Fibroblast of villous mesenchyme (primary cell): ENCODE measurements around a stretch of chr11.

DNA sequence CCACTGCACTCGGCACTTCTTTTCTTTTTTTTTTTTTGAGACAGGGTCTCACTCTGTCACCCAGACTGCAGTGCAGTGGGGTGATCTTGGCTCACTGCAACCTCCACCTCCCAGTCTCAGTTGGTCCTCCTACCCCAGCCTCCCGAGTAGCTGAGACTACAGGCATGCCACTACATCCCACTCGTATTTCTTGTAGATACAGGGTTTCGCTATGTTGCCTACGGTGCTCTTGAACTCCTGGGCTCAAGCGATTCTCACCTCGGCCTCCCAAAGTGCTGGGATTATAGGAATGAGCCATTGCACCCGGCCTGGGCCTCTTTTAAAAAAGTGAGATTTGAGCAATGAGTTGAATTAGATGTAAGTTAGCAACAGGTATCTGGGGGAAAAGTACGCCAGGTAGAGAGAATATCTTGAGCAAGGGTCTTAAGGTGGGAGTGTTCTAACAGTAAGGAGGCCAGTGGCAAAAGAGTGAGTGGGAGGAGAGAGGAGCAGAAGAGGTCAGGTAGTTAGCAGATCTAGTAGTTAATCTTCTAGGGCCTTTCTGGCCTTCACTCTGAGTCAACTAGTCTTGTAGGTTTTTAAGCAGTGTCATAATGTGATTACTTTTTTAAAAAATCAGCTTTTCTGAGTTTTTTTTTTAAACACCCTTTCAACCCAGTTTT, 16.9 kb downstream of the RBM4 start:
- CAGE, long polyA plus RNA, result no peak

- CAGE, long polyA plus RNA, result no peak
These were observed 3.3 kb downstream of the SPTBN2 start for GRCh38 chr11:66725591-66726176.

- CAGE, long polyA plus RNA, result no peak
These were observed 386 bp upstream of the C11orf80 start for GRCh38 chr11:66744222-66744544.

DNA sequence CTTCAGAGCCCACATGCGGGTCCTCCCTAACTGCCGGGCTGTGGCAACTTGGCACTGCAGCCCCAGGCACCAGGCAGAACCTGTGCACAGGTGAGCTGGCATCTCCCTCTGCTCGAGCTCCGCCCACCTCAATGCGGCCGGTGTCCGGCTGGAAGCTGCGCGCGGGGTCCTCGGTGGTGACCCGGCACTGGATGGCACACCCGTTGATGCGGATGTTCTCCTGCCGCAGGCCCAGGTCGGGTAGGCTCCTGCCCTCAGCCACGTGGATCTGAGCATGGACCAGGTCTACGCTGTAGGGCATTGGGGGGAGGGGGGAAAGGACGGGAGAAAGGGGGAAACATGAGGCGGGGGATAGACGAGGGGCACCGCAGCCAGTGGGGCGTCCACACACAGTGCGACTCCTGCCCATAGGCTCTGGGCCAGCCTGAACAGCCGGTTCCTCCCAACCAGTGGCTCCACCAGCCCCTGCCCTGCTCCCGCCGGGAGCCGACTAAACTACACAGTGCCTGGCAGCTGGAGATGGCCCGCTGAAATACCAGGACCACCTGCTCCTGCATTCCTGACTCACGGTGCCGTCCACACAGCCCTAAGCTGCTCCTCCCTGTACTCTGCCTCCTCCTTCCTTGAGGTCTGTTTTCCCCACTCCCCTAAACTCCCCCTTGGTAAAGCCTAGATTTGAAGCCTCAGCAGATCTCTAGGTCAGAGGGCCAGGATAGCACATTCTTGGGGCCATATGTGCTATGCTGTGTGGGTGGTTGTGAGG, 9.4 kb downstream of the LRFN4 start:
- CAGE, long polyA plus RNA, result no peak

DNA sequence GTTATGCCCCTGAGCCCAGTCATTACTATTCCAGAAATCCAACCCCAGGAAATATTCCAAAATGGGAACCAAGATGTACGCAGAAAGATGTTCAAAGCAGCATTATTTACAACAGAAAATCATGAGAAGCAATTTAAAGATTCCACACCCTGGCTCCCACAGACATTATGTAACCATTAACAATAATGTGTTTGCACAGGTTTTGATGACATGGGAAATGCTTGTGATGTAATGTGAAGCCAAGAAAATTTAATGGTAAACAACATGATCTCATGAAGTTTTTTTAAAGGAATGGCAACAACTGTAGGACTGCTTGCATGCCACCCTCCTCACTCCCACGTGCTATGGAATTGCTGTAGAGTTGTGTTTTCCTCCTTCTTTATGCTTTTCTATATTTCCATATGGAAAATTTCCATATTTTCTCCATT, 20.7 kb downstream of the LRFN4 start:
- CAGE, long polyA plus RNA, result no peak

- CAGE, long polyA plus RNA, result no peak
These were observed 6.4 kb downstream of the PC start for GRCh38 chr11:66951863-66952145.

DNA sequence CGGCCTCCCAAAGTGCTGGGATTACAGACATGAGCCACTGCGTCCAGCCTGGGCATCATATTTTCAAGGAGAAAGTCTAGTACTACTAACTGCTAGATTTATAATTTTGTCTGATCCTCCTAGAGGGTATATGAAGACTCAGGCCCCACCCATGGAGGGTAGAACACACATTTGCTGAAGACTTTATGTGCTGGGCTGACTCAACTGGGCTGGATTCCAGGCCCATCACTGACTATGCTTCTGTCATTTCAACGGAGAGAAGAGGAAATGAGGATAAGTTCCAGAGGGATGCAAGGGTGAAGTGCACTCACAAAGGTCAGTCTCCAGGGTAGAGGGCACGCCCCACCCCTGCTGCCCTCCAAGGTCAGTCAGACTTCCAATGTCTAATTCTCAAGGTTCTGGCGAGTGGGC, 7.5 kb upstream of the C11orf86 start:
- CAGE, long polyA plus RNA, result no peak

GRCh38 chr11:67006366-67006885, 16.5 kb upstream of the SYT12 start:
- CAGE, long polyA plus RNA, result no peak

DNA sequence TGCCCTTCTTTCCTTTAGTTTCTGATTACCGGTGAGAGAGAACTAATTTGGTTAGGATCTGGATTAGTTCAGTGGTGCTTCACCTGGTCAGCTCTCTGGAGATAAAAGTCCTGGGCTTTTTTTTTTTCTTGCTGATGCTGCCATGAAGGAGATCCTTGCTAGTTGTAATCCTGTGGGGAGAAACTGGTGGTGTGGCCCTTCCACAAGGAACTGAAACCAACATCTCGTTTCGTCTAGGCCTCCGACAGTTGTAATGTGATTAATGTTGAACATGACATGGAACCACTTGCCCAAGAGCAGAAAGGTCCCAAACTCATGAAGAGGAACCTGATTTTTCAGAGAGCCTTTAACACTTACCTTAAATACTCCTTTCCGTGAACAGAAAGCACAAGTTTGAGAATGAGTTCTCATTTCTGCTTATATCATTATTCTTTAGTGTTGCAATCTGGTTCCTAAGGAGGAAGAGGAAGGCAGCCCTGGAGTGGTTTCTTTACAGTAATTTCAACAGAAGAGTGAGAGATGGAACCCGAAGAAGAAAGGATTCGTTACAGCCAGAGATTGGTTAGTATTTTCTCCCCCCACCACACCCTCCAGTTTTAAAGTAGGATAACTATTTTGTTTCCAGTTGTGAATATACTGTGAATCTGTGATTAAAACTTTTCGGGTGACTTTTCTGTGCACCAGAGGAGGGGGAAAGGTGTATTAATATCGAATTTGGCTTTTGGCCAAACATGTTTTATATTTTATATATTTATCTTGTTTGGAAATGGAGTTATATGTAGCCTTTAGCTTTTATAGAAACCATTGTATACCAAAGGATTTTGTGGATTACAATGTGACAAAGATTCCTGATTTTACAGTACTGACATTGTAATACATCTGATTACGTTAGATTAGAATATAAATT, 2.0 kb downstream of the KDM2A start:
- CAGE, long polyA plus RNA, result no peak

- CAGE, long polyA plus RNA, result no peak
These were observed 62.1 kb downstream of the KDM2A start for GRCh38 chr11:67181206-67181535.

- CAGE, long polyA plus RNA, result no peak
These were observed 1.6 kb upstream of the ANKRD13D start for GRCh38 chr11:67287382-67288097.

DNA sequence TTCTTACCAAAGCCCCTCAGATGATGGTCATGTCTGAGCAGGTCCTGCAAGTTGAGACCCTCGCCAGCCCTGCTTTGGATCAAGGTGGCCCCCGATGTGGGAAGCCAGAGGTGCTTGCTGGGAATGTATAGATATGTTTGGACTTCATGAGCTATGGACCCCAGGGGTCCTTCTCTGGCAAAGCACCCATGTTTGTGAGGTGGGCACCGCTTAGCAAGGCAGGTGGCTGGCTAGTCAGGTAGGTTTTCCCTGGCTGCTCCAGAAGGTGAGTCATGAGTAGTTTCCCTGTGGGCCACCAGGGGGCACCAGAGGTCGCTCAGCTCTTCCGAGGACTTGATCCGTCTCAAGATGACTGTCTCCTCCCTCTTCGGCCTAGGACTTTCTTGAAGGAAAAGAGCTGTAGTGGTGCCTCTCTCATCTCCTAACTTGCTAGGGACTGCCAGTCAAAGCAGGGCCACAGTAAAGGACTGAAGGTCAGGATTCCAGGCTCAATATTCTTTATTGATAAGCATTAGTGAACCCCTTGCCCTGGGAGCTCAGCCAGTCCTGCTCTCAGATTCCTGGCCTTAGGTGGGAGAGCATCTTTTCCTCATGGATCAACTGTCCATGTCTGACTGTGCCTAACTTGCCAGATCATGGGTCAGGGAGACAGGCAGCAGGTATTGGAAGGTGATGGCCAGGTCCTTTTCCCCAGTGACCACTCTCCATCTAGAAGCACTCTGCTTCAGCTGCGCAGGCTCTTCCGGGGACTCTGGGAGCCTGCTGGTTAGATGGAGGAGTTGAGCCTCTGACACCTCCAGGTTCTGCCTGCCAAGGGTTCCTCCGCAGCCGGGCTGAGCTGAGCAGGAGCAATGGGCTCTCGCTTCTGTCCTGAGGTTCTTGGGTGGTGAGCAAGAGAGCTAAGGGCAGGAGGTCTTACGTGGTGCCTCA, 2.0 kb downstream of the POLD4 start:
- CAGE, long polyA plus RNA, result no peak

DNA sequence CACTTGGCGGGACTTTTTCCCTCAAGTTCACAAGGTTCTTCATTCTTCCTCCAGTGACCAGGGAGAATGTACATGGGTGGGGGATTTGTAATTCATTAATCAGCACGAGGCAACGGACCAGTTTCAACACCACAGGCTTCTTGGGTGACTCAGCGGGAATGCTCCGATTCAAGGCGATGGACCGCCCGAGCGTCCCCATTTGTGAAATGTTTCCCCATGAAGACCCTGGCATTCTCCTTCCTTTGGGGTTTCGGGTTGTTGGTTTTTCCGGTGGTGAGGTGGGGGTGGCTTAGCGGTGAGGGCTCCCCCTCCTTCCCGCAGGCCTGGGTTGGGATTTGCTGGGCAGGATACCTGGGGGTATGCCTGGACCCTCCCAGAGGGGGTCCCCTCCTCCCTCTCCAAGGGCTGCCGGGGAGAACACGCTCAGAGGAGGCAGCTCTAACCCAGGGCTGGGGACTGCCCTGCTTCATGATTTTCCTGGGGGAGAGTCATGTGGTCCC, 1.0 kb upstream of the CLCF1 start:
- CAGE, long polyA plus RNA, result no peak

GRCh38 chr11:67379400-67379958, 6.1 kb upstream of the CLCF1 start:
- CAGE, long polyA plus RNA, result no peak

DNA sequence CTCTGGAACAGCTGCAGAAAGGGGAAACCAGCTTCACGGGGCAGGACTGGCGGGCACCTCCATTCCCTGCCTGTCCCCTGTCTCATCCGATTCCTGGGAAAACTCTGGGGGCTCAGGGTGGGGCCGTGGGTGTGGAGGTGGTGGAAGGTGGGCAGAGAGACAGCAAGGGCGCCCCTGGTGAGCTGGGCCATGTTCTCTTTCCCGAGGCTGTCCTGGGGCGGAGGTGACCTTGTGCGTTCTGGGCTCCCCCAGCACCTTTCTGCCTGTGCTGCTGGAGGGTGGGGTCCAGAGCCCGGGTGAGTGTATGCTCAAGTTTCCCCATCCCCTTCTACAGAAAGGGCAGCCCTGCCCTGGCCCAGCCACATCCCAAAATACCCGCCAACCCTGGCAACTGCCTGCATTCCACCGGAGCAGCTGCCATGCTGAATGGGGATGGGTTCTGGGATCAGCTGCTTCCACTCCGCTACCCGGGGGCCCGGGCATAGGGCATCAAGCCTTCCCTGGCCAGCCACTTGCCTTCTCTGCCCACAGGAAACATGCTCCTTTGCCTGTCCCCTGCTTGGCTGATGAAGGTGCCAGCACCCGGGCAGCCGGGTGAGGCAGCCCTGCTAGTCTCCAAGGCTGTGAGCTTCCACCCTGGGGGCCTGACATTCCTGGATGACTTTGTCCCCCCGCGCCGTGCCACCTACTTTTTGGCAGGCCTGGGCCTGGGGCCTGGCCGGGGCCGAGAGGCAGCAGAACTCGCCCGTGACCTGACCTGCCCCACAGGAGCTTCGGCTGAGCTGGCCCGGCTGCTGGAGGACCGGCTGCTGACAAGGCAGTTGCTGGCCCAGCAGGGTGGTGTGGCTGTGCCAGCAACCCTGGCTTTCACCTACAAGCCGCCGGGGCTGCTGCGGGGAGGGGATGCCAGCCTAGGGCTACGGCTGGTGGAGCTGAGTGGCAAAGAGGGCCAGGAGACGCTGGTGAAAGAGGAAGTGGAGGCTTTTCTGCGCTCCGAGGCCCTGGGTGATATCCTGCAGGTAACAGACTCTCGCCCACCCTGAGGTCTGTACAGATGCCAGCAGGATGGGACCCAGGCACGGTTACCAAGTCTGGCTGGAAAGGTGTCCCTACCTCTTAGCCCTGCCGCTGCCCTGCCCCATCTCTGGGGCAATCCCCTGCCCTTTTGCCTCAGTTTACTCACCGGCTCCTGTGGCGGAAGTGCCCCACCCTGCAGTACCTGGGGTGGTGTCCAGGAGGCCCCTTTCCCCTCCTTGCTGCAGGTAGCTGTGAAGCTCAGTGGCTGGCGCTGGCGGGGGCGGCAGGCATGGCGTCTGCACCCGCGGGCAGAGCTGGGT, 3.2 kb downstream of the CARNS1 start:
- CAGE, long polyA plus RNA, result no peak

GRCh38 chr11:67438248-67438931, 908 bp upstream of the PTPRCAP start:
- CAGE, long polyA plus RNA, result no peak

DNA sequence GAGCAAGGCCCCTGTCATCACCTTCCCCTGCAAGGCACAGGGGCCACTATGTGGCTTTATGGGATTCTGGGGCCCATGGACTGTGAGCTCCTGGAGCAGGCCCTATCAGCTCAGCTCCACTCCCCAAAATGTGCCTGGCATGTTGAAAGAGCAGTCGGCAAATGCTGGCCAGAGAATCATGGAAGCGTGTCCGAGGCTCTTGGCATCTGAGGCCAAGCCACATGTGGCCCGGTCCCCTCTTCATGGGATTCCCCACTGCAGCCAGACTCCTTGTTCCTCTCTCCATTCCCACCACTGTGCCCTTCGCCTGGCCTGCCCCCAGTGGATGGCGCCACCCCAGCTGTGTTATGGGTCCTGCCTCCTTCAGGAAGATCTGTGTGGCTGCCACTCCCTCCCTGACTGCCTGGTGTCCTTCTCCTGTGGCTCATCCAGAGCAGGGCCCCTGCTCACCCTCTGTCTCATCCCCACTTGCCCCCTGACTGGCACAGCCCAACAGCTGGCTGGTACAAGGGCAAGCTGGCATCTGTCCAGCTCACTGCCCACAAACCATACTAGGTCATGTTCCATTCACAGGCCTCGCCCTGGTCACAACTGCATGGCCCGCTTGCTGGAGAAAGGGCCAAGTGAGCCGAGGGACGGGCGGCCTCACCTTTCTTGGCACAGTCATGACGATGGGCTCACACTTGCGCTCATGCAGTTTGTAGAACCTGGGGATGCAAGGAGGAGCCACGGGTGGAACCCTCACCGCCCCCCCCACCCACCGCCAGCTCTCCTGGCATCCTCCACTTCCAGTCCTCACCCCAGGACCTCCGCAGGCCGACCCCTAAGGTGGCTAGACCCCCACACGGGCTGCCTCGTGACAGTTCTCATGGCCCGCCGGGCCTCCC, 1.9 kb upstream of the PTPRCAP start:
- CAGE, long polyA plus RNA, result no peak

DNA sequence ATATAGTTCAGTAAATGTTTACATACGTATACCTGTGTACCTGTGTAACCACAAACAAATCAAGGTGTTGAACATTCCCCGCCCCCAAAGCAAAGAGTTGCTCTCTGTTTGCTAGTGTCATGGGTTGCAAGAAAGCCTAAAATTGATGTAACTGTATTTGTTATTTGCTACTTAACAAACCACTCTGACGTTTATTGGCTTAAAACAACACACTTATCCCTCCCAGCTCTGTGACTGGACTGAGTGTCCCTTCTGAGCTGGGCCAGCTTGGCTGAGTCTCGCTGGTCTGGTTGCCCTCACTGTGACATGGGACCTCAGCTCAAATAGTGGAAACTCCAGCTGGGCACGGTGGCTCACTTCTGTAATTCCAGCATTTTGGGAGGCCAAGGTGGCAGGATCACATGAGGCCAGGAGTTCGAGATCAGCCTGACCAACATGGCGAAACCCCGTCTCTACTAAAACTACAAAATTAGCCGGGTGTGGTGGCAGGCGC, 25.5 kb upstream of the CABP2 start:
- CAGE, long polyA plus RNA, result no peak

DNA sequence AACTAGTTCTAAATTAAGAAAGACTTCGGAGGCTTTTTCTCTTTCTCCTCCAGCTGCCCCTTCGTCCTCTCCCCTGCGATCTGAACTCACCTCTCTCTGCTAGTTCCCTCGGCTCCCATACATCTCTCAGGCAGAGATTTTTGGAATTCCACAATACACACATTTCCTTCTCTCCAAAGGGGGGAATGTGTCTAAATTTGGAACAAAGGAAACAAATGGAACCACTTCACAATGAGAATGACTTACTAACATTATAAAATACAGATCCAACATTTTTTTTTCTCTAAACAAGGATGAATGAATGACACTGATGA, 20.7 kb upstream of the GSTP1 start:
- CAGE, long polyA plus RNA, result no peak

GRCh38 chr11:67605072-67605713, 1.5 kb upstream of the NDUFV1 start:
- CAGE, long polyA plus RNA, result no peak